ENCODE measurements around the genes PSD, CYP17A1, CNNM2 and CALHM2.

GRCh38 chr10:102418429-102419057 is at the start of gene PSD:
TSS of gene PSD (minus strand) at chr10:102418785.
- PRO-cap, 2 experiments, result no peak in any of the 2 experiments

DNA sequence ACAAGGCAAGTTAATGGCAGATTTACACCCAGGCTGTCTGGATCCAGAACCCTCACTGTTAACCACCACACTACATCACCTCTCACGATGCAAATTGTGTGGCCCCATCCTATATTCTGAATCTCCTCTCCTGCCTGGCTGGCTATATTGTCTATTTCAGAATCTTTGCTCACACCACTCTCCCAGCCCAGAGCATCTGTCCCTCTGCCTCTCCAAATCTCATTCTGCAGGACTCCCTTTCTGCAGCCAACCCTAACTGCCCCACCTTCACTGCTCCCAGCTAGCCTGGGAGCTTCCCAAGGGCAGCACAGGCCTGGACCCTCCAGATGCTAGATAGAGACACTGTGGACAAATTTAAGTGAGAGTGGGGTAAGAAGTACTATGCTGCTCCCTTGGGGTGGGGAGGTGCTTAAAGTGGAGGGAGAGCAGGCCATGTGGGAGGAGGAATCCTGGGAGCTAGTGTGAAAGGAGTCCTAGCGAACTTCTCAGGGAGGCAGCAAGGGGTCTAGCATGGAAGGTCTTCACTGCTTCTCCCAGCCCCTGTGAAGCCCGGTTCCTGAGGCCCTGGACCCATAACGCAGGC is 773 bp downstream of the CUEDC2 start:
- PRO-cap, 2 experiments, result no peak in any of the 2 experiments

DNA sequence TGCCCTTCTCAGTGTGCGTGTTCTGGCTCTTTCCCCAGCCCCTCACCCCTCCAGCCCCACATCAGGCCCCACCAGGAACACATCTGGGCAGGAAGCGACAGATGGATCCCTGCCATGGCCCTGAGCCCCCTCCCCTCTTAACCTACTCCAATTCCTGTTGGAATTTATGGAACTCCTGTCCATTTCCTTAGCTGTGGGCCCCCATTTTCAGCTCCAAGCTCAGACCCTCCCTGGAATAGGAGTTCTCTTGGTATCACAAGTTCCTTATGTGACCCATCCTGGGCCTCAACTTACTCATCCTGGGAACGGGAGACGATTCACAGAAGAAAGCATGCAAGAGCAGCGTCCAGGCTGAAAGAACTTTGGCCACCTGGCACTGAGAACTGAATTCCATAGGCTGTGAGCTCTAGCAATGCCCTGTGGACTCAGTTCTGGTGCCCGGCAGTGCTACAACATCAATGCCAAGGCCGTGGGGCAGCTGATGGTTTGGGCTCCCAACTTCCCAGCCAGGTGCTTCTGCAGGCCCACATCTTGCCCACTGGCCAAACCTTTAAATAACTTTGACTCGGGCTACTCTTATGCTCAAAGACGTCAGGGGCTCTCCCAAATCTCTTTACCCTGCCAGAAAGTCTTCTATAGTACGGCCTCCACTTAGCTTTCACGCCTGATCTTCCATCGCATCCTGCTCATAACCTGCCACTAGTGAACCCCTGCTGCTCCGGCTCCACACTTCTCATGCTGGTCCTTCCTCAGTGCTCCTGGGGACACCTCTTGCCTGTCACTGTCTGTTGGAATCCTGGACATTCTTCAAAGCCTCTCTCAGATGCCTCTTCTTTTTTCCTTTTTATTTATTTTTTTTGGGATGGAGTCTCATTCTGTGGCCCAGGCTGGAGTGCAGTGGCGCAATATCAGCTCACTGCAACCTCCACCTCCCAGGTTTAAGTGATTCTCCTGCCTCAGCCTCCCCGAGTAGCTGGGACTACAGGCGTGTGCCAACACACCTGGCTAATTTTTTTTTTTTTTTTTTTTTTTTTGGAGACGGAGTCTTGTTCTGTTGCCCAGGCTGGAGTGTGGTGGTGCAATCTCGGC is 4.1 kb upstream of the CUEDC2 start:
- PRO-cap, 2 experiments, result no peak in any of the 2 experiments

- PRO-cap, 2 experiments, result no peak in any of the 2 experiments
Observed at GRCh38 chr10:102596454-102596818, 47.8 kb upstream of the TRIM8 start.

DNA sequence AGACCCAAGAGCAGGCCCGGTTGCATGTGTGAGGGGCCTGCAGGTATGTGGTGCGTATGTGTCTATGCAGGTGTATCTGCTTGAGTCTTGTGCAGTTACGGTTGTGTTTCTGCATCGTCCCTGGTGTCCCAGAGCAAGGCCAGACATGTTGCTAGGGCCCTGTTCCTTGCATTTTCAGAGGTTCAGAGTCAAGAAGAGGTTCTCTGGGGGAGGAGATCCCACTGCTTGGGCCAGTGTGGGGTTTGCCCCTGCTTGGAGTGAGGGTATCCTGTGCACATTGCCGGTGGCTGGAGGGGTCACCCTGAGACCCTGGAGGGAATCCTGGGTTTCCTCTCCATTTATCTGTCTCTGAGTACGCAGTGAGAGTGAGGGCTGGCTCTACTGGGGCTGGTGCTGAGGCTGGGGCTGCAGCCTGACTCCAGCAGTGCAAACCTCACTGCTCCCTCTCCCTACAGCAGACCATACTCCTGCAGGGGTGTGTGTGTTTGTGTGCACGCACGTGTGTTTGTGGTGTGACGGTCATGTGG is 4.1 kb downstream of the TRIM8 start:
- PRO-cap, 2 experiments, result no peak in any of the 2 experiments

- PRO-cap, 2 experiments, result no peak in any of the 2 experiments
Observed at GRCh38 chr10:102648825-102649319, 4.6 kb downstream of the TRIM8 start.

DNA sequence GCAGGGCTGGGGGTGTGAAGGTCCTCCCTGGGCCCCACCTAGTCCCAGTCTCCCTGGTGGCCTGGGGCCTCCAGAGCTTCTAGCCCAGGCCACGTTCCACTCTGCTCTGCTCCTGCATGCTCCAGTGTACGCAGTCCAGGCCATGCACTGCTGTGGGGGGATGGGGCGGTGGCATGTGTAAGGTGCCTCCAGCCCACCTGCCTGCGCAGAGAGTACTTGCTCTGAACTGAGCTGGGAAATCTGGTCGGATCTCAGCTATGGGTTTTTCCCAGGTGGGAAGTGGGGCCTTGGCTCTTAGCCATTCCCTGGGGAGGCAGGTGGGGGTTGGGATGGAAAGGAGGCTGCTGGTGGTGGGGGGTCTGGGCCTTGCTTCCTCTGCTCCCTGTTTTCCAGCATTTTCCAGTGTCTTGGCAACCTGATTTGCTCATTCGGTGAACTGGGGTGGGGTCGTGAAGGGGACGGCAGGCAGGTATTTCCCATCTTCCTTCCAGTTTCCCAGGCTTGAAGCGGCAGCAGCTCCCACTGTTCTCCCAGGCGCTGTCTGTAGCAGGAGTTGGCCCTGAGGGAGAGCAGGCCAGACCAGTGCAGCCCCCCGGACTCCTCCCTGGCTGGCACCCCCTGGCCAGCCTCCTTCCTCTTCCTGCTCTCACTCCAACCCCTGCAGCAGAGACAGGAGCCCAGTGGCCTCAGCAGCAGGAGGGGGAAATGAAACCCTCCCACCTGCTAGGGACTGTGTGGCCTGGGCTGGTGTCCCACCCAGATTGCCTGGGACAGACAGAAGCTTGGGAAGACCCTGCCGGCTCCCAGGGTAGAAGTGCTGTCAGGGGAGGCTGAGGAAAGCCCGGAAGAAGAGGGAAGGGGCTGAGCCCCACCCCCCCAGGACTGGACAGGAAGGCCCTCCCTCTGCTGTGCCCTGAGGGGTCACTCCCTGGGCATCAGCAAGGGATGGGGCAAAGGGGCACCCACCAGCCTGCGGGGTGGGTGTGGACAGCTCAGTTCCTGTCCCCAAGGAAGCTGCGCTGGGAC is 6.5 kb downstream of the TRIM8 start:
- PRO-cap, 2 experiments, result no peak in any of the 2 experiments

GRCh38 chr10:102660469-102661092 is 16.3 kb downstream of the TRIM8 start:
- PRO-cap, 2 experiments, result no peak in any of the 2 experiments

- PRO-cap, 2 experiments, result peak in 2 of 2 experiments; most common plus-strand start chr10:102776183 (in 2); most common minus-strand start chr10:102776080 (in 2)
Observed at GRCh38 chr10:102775949-102776650, 32.4 kb downstream of the WBP1L start.

GRCh38 chr10:102812359-102812784 is 24.8 kb downstream of the CYP17A1 start:
- PRO-cap, 2 experiments, result no peak in any of the 2 experiments

- PRO-cap, 2 experiments, result no peak in any of the 2 experiments
Observed at GRCh38 chr10:102812785-102813426, 24.3 kb downstream of the CYP17A1 start.

GRCh38 chr10:102837086-102837976 is at the start of gene CYP17A1:
TSS of gene CYP17A1 (minus strand) at chr10:102837413.
- PRO-cap, 2 experiments, result no peak in any of the 2 experiments

GRCh38 chr10:102917851-102918843 is at the start of gene CNNM2:
TSS of gene CNNM2 (plus strand) at chr10:102918294.
- PRO-cap, 2 experiments, result peak in 2 of 2 experiments; most common plus-strand start chr10:102918111 (in 2); most common minus-strand start chr10:102917943 (in 1)

DNA sequence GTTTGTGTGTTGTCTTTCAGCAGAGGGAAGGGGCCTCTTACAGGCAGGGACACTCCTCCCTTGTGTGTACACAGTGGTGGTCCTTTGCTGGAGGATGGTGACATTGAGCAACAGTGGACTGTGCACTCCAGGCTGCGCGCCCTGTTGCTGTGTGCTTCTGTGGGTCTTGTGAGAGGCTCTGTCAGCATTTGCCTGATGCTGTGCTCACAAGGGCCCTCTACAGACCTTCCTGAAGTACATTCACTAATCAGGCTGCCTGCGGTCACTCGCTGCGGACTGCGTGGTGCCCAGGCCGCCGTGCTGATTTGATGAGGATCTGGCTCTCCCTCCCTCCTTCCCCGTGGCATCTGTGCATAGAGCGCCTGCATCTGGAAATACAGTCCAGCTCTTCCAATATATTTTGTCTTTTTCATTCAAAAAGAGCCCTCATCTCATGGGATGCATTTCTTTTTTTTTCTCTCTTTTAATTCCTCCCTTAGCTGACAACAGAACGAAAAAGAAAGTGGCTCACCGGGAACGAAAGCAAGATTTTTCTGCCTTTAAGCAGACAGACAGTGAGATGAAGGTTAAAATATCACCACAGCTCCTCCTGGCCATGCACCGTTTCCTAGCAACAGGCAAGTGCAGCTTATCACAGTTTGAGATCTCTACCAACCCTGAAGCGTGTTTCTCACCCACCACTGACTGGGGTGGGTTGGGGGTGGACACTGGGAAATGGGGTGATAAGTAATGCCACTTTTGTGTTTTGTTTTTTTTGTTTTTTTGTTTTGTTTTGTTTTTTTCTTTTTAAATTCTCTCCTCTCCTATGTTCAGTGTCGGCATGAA is 136.0 kb downstream of the CNNM2 start:
- PRO-cap, 2 experiments, result peak in 2 of 2 experiments; most common minus-strand start position 535 of the sequence (in 2)

DNA sequence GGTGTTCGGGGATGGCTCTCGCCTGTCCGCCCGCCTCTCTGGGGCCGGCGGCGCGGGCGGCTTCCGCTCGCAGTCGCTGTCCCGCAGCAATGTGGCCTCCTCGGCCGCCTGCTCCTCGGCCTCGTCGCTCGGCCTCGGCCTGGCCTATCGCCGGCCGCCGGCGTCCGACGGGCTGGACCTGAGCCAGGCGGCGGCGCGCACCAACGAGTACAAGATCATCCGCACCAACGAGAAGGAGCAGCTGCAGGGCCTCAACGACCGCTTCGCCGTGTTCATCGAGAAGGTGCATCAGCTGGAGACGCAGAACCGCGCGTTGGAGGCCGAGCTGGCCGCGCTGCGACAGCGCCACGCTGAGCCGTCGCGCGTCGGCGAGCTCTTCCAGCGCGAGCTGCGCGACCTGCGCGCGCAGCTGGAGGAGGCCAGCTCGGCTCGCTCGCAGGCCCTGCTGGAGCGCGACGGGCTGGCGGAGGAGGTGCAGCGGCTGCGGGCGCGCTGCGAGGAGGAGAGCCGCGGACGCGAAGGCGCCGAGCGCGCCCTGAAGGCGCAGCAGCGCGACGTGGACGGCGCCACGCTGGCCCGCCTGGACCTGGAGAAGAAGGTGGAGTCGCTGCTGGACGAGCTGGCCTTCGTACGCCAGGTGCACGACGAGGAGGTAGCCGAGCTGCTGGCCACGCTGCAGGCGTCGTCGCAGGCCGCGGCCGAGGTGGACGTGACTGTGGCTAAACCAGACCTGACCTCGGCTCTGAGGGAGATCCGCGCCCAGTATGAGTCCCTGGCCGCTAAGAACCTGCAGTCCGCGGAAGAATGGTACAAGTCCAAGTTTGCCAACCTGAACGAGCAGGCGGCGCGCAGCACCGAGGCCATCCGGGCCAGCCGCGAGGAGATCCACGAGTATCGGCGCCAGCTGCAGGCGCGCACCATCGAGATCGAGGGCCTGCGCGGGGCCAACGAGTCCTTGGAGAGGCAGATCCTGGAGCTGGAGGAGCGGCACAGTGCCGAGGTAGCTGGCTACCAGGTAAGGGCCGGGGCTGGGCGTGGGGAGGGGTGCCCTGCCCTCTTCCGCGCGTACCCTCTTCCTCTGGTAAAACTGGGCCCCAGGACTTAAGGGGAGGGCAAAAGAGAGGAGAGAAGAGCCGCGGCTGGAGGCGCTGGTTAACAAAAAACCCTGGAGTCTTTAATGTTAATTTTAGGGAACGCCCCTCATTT is 727 bp downstream of the INA start:
- PRO-cap, 2 experiments, result no peak in any of the 2 experiments

GRCh38 chr10:103281566-103282119 is 4.7 kb downstream of the INA start:
- PRO-cap, 2 experiments, result no peak in any of the 2 experiments

- PRO-cap, 2 experiments, result peak in 1 of 2 experiments; most common plus-strand start chr10:103397451 (in 1)
Observed at GRCh38 chr10:103397388-103397743, 940 bp downstream of the PDCD11 start.

- PRO-cap, 2 experiments, result no peak in any of the 2 experiments
Observed at GRCh38 chr10:103424893-103425705, 27.1 kb downstream of the CALHM2 start.

DNA sequence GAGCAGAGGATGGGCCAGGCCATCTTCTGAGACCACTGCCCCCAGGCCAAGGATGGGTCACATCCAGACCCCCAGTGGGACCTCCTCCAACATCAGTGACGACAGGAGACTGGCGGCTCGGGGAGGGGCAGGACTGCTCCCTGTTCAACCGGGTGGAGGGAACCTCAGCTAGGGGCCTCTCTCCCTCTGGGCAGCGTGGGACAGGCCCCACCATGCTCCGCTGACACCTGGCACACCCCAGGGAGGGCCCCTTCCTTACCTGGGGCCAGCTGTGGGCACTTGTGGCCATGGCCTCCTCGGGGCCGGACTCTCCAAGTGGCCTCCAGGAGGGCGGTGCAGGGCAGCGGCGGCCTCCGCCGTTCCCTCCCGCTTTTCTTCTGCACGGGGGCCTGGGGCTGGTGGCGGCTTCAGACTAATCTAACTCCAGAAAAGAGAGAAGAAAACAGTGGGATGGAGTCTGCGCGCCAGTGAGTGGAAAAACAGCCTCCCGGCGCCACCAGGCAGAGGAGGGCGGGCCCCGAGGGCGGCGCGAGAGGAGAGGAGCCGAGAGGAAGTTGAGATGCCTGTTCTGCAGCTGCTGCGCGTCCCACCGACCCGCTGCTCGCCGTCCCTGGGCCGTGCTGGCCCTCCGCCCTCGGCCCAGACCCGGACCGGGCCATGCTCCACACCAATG is at the start of gene CALHM2:
CALHM2 (minus strand) TSS at position 474 of the 673 bp plus-strand sequence.
- PRO-cap, 2 experiments, result peak in 2 of 2 experiments; most common plus-strand start position 566 of the sequence (in 2); most common minus-strand start position 372 of the sequence (in 1)

DNA sequence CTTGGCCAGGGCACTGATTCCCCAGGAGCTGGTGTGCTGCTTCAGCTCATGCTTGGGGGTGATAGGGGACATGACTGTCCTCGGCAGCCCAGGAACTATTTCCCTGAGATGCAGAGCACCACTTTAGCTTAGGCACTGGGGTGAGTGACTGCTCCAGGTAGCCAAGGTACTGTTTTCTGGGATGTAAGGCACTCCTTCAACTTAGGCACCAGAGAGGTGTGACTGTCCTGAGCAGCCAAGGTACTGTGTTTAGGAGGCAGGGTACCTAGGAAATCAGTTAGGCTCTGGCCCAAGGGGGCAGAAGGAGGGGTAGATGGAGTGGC is 41.9 kb downstream of the NEURL1 start:
- PRO-cap, 2 experiments, result no peak in any of the 2 experiments